ENCODE data around the gene USB1.

DNA sequence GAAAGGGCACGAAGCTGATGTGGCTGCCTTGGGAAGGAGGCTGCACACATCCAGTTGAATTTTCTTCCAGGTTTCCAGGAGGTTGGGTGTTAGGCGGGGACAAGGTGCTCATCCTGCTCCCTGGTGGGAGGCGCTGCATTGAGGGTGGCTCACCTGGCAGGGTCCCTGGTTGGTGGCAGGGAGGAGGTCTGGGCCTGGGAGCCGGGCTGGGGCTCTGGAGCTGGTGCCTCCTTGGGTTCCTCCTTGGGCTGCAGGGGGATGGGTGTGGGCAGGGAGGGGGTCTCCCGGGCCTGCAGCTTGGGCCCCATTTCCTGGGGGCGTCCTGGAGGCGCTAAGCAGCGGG is 11.2 kb downstream of the CNGB1 start:
- RRBS, 2 experiments, result 49 to 58% methylated on average over 2 of the region's 8 CpGs

GRCh38 chr16:57999876-58000531 is 468 bp downstream of the ZNF319 start:
- RRBS, 2 experiments, result 1 to 2% methylated on average over 39 to 46 of the region's 62 CpGs

GRCh38 chr16:58001088-58001993 is at the start of gene USB1:
Gene USB1, plus strand, starts transcription at chr16:58001407.
- RRBS, 2 experiments, result 2% methylated on average over 20 to 23 of the region's 55 CpGs

- RRBS, 2 experiments, result no CpG with 5 or more reads among the region's 1 CpG
These were observed 2.8 kb downstream of the CFAP20 start for GRCh38 chr16:58126458-58126741.

GRCh38 chr16:58158418-58159184 is 29.4 kb upstream of the CFAP20 start:
- RRBS, 2 experiments, result no CpG with 5 or more reads among the region's 10 CpGs

GRCh38 chr16:58197548-58197947 is 358 bp downstream of the CSNK2A2 start:
- RRBS, 2 experiments, result 2% methylated on average over 41 to 42 of the region's 65 CpGs

DNA sequence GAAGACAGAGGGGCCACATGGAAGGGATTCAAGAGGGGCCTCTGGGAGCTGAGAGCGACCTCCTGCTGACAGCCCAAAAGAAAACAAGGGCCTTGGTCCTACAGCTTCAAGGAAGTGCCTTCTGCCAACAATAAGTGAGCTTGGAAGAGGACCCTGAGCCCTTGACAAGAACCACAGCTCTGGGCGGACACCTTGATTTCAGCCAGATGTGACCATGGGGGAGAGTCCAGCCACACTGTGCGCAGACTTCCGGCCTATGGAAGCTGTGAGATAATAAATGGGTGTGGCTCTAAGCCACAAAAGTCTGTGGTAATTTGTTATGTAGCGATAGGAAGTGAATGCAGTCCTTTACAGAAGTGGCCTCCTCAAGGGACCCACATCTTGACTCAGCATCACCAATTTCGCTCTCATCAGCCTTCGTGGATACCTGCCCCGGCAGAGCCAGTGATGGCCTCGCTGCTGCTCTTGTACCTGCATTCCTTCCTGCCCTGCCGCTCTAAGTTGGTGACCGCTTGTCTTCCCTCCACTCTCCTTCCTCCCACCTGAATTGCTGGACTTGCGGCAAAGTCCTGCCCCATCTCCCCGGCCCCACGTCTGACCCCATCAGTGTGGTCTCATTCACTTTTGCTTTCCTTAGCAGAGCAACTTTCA is 15.8 kb downstream of the CCDC113 start:
- RRBS, 2 experiments, result no CpG with 5 or more reads among the region's 14 CpGs

GRCh38 chr16:58448660-58449382 is 51.1 kb upstream of the NDRG4 start:
- RRBS, 2 experiments, result no CpG with 5 or more reads among the region's 6 CpGs

- RRBS, 2 experiments, result 6 to 7% methylated on average over 34 of the region's 79 CpGs
These were observed 35.9 kb upstream of the NDRG4 start for GRCh38 chr16:58463914-58464514.

- RRBS, 2 experiments, result no CpG with 5 or more reads among the region's 5 CpGs
These were observed 7.2 kb downstream of the NDRG4 start for GRCh38 chr16:58507135-58507544.

- RRBS, 2 experiments, result no CpG with 5 or more reads among the region's 3 CpGs
These were observed 904.8 kb downstream of the CDH11 start for GRCh38 chr16:64217064-64217487.

DNA sequence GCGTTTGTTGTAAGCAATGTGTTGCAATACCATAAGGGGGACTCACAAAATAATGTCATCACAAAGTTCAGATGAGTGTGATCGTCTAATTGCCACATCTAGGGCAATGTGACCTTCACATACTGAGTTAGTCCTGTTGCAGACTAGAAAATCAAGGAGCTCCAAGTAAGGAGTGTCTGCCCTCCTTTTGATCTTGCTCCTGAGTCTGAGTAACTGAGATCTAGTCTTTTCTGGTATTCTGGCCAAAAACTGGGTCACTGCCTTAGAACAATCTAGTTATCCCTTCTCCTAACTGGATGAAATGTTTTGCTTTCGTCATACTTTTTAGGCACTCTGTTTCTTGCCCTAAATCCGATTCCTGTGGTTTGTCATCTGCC is 712.1 kb downstream of the CDH11 start:
- RRBS, 2 experiments, result no CpG with 5 or more reads among the region's 4 CpGs

- RRBS, 2 experiments, result no CpG with 5 or more reads among the region's 11 CpGs
These were observed 6.8 kb upstream of the CDH5 start for GRCh38 chr16:66359618-66360239.

DNA sequence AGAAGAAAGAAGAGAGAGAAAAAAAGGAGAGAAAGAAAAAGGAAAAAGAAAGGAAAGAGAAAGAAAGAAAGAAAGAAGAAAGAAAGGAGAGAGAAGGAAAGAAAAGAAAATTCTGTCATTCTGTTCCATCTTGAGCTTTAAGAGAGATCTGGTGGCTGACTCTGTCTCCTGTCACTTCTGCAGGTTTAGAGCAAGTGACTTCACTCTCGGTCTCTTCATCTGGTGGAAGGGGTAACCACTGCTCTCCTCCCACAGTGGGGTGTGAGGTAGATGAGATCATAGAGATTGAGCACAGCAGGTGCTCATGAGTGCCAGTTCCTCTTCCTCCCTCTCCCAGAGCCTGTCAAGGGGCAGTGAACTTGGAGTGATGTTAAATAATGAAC is 47.6 kb downstream of the BEAN1 start:
- RRBS, 2 experiments, result no CpG with 5 or more reads among the region's 1 CpG

DNA sequence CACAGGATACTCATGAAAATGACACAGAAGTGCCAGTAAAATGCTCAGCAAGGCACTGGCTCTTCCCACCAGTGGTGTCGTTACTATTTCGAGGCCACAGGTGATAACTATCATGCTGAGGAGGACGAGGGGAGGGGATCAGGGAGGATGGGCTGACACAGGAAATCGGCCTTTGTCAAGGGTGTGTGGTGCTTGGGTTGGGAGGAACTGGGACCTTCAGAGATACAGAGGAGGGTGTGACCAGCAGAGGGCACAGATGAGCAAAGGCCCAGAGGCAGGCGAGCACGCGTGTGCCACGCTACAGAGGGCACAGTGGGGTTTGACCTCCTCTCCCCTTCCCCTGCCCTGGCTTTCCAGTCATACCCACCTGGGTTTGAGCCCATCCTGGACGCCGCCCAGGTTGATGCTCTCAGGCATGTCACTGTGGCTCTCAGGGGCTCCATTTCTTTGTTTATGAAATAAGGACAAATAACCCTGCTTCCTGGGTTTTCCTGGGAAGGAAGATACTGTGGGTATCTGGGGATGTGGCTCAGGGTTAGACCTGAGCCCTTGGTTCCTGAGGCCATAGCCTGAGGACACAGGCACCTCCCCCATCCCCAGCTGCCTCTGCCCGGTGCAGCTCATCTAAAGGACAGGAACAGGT is 51.7 kb downstream of the BEAN1 start:
- RRBS, 2 experiments, result no CpG with 5 or more reads among the region's 11 CpGs

GRCh38 chr16:66503437-66504002 is 46.4 kb downstream of the TK2 start:
- RRBS, 2 experiments, result no CpG with 5 or more reads among the region's 6 CpGs

GRCh38 chr16:66536777-66537231 is 13.1 kb downstream of the TK2 start:
- RRBS, 2 experiments, result no CpG with 5 or more reads among the region's 6 CpGs

DNA sequence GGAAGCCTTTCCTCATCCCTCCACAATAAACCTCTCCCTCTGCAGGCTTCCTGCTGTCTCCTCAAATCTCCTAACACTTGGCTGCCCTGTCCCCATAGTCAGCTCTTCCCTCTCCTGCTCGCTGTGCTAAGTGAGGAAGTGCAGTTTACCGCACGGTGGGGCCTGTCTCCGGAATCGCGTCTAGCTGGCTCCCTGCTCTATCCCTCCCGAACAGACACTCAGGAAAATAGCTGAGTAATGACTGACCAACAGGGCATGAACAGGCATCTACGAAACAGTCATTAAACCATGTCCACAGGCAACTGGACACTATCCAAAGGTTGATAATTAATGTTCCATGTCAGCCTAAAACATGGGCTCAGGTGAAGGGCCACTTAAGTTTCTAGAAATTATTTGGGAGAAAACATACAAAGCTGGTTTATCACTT is 35.8 kb downstream of the CMTM4 start:
- RRBS, 2 experiments, result no CpG with 5 or more reads among the region's 8 CpGs

DNA sequence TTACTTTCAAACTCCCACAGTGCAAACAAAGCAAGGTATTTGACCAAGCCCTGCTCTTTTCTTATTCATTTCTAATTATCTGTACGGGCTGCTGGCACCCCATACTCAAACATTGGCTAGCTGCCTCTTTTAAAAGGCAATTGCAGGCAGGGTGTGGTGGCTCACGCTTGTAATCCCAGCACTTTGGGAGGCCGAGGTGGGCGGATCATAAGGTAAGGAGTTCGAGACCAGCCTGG is 2.3 kb downstream of the CMTM4 start:
- RRBS, 2 experiments, result no CpG with 5 or more reads among the region's 5 CpGs

- RRBS, 2 experiments, result no CpG with 5 or more reads among the region's 5 CpGs
These were observed 1.5 kb downstream of the NAE1 start for GRCh38 chr16:66829052-66829830.